Mammary epithelial cell (primary cell): ENCODE data around the gene ZFAND3.

GRCh38 chr6:36594860-36595365 lies 751 bp downstream of the SRSF3 start:
- CAGE, long polyA plus RNA, result no peak
- RRBS, result no CpG with 5 or more reads among the region's 9 CpGs

GRCh38 chr6:36609599-36610188 lies 15.5 kb downstream of the SRSF3 start:
- CAGE, long polyA plus RNA, result no peak
- RRBS, result no CpG with 5 or more reads among the region's 4 CpGs

DNA sequence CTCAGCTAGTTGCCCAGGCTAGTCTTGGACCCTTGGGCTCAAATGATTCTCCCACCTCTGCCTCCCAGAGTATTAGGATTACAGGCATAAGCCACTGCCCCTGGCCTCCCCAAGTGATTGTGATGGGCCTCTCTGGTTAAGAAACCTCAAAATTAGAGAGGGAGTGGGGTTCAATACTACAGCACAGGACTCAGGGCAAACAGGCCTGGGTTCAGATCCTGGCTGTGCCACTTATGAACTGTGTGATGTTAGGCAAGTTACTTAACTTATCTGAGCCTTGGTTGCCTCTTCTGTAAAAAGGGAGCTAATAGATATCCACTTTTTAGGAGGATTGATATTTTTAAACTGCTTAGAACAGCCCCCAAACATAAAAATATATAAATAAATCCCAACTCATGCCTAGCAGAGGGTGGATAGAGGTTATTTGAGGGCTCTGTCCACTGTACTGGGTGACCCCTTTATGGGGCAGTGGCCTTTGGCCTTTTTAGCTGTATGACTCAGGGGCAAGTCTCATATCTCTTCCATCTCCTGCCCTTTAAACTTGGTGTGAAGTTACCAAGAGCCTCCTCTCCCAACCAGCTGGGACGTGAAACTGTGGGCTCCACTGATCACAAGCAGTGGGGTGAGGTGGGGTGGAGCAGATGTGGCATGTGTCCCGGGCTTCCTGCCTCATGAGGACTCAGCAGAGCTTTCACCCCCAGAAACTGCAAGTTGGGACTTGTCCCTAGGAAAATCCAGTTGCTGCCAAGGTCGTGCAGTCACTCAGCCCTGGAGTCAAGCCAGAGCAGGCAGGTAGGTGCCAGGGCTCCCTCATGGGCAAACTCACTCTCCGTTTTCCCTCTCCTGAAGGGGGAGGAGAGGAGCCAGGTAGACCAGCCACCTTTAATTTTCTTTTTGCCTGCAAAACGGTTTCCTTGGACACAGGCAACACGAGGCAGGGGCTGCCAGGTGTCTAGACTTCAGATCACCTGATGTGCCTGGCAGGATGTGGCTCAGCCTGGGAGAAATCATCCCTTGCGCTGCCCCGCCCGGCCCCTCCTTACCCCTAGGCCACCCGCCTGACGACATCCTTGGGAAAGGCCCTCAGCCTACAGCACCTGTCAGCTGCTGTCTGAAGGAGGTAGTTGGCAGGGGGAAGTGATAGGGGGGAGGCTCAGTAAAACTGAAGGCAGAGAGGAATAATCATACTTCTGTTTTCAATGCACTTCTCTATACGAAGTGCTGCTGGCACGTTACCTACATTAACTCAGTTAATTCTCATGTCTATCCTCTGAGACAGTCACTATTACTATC lies 3.9 kb downstream of the CDKN1A start:
- CAGE, long polyA plus RNA, result no peak
- RRBS, result no CpG with 5 or more reads among the region's 13 CpGs

- CAGE, long polyA plus RNA, result no peak
- RRBS, result no CpG with 5 or more reads among the region's 17 CpGs
Observed at GRCh38 chr6:36734925-36735630, 37.5 kb downstream of the RAB44 start.

GRCh38 chr6:36755621-36756471 lies 58.2 kb downstream of the RAB44 start:
- CAGE, long polyA plus RNA, result no peak
- RRBS, result no CpG with 5 or more reads among the region's 20 CpGs

GRCh38 chr6:36768795-36769820 lies 70.1 kb downstream of the CPNE5 start:
- CAGE, long polyA plus RNA, result no peak
- RRBS, result no CpG with 5 or more reads among the region's 24 CpGs

DNA sequence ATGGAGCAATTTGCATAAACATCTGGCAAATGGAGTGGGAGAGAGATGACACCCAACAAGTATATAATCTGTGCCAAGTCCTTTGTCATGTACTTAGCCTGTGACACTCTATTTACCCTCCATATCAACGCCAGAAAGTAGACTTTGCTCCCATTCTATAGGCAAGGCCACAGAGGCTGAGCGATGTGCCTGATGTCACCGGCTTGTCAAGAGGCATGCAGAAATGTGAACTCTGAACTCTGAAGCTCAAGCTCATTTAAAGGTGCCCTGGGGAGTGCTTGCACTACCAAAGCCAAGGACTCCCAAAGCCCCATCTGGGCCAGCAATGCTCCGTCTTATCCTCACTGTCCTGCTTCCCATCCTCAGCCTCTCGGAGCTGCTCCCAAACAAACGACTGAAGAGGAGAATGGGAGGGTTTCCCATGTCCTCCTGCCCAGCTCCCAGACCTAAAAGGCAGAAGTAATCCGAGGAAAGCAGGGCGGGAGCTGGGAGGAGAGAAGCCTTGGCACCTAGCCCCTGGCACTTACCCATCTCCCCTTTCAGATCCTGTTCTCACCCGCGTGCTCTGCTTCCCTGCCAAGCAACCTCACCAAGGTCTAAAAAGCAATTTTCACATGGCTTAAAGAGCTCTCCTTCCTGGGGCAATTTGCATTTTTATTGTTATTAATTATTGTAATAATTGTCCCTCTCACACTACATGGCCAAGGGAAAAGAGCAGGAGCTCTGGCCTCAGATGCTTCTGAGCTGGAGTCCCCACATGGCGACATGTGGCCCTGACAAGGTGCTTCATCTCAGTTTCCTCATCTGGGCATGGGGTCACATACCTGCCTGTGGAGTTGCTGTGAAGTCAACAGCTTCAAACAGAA lies 9.1 kb downstream of the CPNE5 start:
- CAGE, long polyA plus RNA, result no peak
- RRBS, result no CpG with 5 or more reads among the region's 11 CpGs

DNA sequence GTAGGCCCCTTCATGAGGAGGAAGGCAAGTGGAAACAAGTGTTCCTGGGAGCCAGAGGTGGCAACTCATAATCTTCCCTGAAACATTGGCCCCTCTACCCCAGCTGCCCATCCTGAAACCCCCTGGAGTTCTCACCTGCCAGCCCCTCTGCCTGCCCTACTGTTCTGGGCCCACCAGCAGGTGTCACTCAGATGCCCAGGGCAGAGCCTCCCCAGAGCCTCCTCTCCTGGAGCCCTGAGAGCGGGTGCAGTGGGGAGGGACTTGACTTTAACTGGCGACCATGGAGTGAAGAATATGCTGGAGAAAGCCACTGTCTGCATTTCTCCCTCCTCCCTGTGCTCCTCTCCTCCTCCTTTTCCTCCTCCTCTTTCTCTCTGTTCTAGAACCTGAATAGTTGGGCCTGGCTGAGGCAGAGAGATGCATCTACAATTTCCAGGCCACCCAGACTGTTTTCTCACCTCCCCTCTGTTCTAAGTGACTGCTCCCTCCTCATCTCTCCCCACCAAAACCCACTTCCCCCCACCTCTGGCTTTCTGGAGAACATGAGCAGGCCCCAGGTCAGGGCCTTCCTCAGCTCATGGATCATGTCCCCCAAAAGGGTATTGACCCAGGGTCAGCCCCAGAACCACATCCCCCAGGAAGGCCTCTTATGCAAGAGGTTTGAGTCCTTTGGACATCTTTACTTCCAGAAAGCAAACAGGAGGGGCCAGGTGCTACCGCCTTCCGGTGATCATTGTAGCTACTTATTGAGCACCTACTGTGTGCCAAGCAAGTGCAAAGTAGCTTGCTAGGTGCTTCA lies 2.7 kb downstream of the CPNE5 start:
- CAGE, long polyA plus RNA, result no peak
- RRBS, result no CpG with 5 or more reads among the region's 4 CpGs

- CAGE, long polyA plus RNA, result no peak
- RRBS, result no CpG with 5 or more reads among the region's 5 CpGs
Observed at GRCh38 chr6:36855905-36856137, 16.6 kb upstream of the CPNE5 start.

- CAGE, long polyA plus RNA, result no peak
- RRBS, result no CpG with 5 or more reads among the region's 8 CpGs
Observed at GRCh38 chr6:36888518-36889486, 3.0 kb downstream of the C6orf89 start.

- CAGE, long polyA plus RNA, result no peak
- RRBS, result no CpG with 5 or more reads among the region's 4 CpGs
Observed at GRCh38 chr6:36973709-36974258, 12.2 kb downstream of the MTCH1 start.

DNA sequence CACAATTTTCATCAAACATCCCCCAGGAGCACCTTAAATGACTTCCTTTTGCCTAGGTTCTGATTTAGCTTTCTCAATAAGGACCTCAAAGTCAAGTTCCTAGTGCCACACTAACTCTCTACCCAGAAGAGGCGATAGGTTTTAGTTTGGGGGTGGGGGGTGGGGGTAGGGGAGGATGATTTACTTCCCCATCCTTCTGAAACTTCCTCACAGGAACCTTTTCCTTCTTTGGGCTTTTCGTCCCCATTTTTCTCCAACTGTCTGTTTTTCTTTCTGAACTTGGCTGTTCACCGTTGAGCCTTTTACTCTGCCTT lies 1.5 kb upstream of the MTCH1 start:
- CAGE, long polyA plus RNA, result no peak
- RRBS, result no CpG with 5 or more reads among the region's 3 CpGs

GRCh38 chr6:37008609-37009118 lies 3.2 kb downstream of the FGD2 start:
- CAGE, long polyA plus RNA, result no peak
- RRBS, result no CpG with 5 or more reads among the region's 10 CpGs

DNA sequence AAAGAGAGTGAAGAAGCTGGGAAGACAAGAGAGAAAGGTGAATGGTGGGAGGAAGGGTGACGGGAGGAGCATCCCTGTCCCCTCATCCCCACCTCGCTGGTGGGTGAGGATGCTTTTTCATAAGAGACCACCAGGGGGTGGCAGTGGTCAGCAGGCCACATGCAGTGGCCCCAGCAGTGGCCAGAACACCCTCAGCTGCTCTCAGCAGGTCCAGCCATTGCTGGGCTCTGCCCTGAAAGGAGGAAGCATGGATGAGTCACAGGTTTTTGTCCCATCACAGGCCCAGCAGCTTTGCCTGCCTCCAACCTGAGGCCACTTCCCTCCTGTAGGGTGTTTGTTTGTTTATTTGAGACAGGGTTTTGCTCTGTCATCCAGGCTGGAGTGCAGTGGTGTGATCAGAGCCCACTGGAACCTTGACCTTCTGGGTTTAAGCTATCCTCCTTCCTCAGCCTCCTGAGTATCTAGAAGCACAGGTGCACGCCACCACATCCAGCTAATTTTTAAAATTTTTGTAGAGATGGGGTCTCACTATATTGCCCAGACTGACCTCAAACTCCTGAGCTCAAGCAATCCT lies 23.9 kb downstream of the FGD2 start:
- CAGE, long polyA plus RNA, result no peak
- RRBS, result no CpG with 5 or more reads among the region's 3 CpGs

- CAGE, long polyA plus RNA, result no peak
- RRBS, result no CpG with 5 or more reads among the region's 5 CpGs
Observed at GRCh38 chr6:37244621-37245436, 12.7 kb upstream of the TBC1D22B start.

DNA sequence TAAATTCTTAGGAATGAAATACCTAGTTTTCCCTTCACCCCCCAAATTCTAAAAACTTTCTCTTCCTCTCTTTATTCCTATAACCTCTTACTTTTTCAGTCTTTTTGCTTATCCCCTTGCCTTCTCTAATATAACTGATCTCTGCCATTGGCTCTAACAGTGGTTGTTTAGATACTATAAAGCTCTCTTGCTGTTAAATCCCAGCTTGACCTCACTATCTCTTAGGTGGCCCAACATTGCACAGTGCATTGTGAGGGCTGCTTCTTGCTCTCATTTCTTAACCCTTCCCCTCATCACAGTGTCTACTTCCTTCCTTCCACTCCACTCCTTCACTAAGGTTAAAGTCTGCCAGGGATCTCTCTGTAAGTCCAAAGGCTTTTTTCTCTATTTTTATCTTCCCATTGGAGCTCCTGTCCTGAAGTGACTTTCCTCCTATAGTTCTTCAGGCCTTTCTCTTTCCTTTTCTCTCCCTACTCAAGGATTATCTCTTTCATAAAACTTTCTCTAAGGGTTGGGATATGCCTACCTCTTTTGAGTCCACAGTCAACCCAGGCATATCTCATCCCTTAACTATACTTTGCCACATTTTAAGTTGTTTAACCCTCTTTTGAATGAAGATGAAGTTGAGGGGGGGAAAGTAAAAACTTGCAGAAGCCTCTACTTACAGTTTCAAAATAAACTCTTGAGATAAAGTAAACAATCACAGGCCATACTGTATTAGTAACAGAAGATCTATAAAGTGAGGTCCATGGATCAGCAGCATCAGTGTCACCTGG lies 4.0 kb upstream of the TBC1D22B start:
- CAGE, long polyA plus RNA, result no peak

DNA sequence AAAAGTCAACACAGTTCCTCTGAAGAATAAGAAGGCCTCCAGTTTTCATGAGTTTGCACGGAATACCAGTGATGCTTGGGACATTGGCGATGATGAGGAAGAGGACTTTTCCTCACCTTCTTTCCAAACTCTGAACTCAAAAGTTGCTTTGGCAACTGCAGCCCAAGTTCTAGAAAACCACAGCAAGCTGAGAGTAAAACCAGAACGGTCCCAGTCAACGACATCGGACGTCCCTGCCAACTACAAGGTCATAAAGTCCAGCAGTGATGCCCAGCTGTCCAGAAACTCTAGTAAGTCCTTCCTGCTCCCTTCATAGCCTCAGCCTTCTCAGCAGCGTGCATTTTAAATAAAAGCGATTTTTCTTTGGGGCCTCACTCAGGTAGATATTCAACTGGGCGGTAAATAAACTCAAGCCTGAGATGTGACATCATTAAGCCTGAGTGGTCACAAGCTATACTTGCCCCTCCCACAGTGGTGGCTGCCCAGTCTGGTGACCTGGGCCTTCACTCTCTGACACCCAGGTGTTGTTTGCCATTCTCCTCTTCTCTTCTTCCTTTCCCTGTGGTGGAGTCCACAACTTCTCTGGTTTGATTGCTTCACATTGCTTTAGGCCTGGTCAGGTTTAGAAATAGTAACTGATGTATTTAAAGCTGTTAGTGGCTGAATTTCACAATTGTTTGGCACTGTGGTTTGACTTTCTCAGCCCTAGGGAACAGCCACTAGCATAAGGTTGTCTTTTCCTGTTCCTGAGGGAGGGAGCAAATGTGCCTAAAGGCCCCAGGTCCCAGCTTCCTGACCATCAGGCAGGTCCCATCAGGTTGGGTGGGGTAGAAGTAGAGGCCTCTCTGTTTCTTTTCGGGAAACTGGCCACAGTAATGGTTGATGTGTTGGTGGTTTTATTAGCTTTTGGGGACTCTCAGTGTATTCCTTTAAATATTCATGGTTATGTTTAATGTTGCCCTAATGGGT lies 21.7 kb upstream of the TMEM217 start:
- CAGE, long polyA plus RNA, result no peak
- RRBS, result no CpG with 5 or more reads among the region's 10 CpGs

DNA sequence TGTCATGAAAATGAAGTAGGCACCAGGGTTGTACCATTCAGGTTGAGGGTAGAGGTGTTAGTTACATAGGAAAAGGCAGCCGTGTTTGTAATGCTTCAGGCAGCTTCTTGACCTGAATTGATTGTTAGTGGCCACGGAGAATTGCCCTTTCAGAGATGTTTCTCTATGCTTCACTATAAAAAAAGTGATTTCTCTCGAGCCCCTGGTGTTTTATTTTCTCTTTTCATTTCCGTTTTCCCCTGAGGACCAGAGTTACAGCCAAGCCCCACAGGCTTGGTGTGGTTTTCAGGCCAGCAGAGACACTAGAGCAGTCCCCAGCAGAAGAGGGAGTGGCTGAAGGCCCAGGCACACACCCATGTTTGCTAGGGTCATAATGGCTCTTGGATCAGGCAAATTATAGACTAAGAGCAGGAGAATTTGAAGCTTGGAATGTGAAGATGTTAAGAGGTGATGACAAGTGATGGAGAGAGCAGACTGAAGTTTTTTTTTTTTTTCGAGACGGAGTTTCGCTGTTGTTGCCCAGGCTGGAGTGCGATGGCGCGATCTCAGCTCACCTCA lies 21.7 kb downstream of the CMTR1 start:
- CAGE, long polyA plus RNA, result no peak
- RRBS, result no CpG with 5 or more reads among the region's 10 CpGs

GRCh38 chr6:37630365-37630928 lies 67.2 kb downstream of the MDGA1 start:
- CAGE, long polyA plus RNA, result no peak
- RRBS, result no CpG with 5 or more reads among the region's 6 CpGs

DNA sequence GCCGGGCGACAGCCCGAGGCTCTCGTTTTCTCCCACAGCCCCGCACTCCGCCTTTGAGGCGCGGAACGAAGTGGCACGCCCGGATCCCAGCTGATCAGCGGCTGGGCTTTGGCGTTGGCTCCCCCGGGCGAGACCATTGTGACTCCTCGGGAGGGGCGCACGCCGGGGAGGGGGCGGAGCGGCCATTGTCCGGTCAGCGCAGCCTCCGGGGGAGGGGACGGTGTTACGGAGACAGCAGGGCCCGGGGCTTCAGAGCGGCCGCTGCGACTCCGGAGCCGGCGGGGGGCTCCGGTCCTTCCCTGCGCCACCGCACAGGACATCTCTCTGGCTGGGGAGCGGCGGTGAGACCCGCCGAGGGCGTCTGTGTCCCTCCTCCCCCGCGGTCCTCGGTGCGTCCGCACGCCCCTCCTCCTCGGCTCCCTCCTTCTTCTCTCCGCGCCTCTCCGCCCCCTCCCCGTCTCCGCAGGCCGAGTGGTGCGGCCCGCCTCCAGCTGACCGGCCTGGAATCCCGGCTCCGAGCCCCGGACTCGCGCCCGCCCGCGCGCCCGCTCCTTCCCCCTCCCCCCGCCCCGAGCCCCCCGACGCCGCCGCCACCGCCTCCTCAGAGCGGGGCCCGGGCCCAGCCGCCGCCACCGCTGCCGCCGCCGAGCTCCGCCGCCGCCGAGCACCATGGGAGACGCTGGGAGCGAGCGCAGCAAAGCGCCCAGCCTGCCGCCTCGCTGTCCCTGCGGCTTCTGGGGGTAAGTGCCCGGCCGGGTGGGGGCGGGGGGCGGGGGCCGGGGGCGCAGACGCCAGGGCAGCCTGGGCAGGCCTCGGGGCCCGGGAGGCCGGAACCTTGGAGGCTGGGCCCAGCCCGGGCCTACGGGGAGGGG lies at the start of gene ZFAND3:
TSS of gene ZFAND3 (plus strand) at position 451 of the 872 bp plus-strand sequence.
- CAGE, long polyA plus RNA, result no peak
- RRBS, result 1% methylated on average over 26 of the region's 105 CpGs